UCH-1 (cell line): ENCODE measurements around a stretch of chr10.

DNA sequence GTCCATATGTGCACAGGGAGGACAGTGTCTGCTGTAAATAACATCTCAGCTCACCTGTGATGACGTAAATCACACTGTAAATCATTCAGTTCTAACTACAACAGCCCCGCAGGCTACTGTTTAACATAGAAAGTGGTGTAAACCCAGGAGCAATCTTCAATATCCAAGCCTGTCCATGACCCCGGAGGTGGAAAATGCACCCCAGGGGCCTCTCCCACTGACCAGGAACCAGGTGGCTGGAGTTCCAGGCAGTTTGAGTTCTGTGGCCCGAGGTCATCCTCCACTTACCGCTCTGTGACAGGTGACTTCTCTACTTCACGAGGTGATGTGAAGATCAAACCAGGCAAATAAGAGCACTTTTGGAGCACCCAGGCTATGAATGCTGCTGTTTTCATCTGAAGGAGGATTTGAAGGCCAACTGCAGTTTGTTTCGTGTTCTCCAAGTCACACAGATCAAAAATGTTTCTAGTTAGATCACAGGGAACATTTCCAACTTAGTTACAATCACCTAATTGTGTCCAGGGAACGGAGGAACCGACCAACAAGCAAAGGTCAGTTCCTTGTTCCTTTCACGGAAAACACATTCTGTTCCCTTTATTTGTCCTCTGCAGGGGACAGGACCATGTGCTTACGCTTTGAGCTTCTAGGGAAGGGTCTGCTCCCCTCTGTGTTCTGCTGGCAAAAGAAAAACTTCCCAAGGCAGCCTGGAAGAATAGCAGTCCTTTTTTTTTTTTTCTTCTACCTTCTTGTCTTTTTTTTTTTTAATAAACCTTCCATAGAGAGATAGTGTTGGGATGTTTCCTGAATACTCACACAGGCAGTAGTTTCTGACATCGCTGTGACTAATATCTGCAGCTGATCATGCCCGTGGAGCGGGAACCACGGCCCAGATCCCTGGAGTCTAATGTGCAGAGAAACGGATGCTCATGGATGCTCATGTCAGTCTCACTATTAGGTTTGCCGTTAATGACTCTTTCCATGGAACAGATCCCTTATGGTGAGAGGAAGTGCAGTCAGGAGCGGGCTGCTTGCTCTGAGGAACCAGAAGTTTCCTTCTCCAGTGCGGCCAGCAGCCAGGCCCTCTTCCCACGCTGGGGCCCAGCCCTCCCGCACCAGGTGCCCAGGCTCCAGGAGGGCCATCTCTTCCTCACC lies 132.1 kb downstream of the WDR37 start:
- RRBS, result no CpG with 5 or more reads among the region's 21 CpGs

GRCh38 chr10:1420427-1421403 lies 316.6 kb downstream of the ADARB2 start:
- RRBS, result 4% methylated on average over 2 of the region's 28 CpGs

GRCh38 chr10:2986289-2986788 lies 81.0 kb upstream of the PFKP start:
- RRBS, result no CpG with 5 or more reads among the region's 13 CpGs

GRCh38 chr10:3036068-3036518 lies 31.3 kb upstream of the PFKP start:
- RRBS, result no CpG with 5 or more reads among the region's 5 CpGs

DNA sequence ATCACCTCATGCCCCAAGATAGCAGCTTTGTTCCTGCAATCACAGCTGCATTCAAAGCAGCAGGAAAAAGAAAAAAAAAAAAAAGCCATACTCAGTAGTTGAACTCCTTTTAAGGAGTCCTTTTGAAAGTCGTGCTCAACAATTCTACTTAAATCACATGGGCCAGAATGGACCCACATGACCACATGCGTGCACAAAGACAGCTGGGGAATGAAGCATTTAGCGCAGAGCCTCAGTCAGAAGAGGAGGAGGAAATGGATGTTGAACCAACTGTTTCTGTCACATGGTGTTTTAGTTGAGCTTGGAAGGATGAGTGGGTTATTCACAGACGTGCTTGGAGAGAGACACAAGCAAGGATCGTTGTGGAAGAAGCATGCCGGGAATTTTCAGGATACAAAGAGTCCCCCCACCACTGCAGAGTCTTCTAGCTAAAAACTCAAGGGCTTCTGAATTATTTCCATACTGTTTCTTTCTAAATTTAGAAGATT lies 13.0 kb upstream of the PFKP start:
- RRBS, result no CpG with 5 or more reads among the region's 6 CpGs

DNA sequence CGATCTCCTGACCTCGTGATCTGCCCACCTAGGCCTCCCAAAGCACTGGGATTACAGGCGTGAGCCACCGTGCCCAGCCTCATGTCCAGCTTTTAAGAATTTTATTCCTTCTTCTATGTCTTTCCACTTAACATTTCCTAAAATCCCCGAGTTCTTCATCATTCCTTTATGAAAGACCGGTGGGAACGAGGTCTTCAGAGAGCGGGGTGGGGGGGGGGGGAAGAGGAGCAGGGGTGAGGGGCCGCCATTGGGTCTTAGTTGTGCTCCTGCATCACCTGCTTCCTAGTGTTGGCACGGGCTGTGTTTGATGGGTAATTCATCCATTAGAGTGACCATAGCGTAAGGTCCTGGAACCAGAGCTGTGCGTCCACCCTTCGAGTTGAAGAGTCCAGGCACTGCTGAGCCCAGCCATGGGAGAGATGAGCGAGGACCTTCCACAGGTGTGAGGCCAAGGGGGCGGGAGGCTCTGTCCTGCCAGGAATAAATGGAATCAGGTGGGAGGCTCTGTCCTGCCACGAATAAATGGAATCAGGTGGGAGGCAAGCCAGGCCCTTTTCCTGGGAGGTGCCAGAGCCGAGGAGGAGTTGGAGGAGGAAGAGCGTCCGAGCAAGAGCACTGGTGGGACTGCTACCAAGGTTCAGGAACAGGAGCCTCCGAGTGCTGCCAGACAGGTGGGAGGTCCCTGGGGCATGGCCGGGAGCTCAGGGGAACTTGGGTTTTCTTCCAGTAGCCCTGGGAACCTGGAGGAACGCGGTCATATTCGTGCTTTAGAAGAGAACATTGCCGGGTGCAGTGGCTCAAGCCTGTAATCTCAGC lies 12.3 kb downstream of the PFKP start:
- RRBS, result 96% methylated on average over 4 of the region's 25 CpGs

- RRBS, result no CpG with 5 or more reads among the region's 3 CpGs
Observed at GRCh38 chr10:3248495-3248965, 75.9 kb upstream of the PITRM1 start.

GRCh38 chr10:3567397-3567750 lies 217.6 kb downstream of the KLF6 start:
- RRBS, result no CpG with 5 or more reads among the region's 5 CpGs

DNA sequence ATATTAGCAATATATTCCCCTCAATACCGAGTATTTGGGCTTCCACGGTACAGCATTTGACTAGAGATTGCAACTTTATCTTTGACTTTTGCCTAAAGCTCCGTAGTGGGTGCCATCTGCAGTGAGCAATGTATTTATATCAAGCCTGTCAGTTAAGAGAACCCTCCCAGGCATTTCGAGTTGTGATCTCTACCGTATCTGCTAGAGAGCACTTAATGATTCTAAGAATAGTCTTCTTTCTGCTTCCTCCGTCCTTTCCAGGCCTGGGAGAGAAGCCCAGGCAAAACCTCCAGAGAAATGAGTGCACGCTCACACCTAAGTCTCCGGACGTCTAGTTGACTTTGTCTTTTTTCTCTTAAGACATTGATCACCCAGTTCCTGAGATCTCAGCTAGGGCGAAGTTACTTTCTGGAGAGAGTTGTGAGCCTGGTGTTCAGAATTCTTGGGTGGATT lies 210.5 kb downstream of the KLF6 start:
- RRBS, result no CpG with 5 or more reads among the region's 10 CpGs

- RRBS, result no CpG with 5 or more reads among the region's 10 CpGs
Observed at GRCh38 chr10:3757172-3757857, 27.7 kb downstream of the KLF6 start.

GRCh38 chr10:3823530-3824067 lies 38.6 kb upstream of the KLF6 start:
- RRBS, result no CpG with 5 or more reads among the region's 2 CpGs

GRCh38 chr10:3849346-3849571 lies 64.2 kb upstream of the KLF6 start:
- RRBS, result no CpG with 5 or more reads among the region's 3 CpGs

GRCh38 chr10:3852996-3853416 lies 68.0 kb upstream of the KLF6 start:
- RRBS, result no CpG with 5 or more reads among the region's 11 CpGs

GRCh38 chr10:3879145-3879788 lies 94.3 kb upstream of the KLF6 start:
- RRBS, result 75% methylated on average over 5 of the region's 9 CpGs

DNA sequence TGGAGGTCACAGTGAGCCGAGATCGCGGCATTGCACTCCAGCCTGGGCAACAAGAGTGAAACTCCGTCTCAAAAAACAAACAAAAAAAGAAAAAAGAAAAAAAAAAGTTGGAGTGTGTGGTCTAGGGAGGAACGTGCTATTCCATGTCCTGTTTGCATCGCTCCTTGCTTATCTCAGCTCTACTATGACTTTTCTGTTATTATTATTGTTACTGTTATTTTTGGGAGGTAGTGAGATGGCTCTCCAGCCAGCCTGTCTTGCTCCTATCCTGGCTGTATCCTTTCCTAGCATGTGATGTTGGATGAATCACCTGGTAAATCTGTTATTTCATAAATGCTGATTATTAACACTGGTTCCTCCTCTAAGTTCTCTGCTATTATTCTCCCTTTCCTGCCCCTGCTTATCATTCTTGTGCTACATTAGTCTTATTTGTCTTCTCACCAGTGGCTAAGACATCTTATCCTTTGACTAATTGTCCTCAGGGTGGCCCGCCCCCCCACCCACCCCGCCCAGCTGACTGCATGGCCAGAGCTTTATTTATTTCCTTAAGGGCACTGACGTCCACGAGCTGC lies 109.9 kb upstream of the KLF6 start:
- RRBS, result no CpG with 5 or more reads among the region's 10 CpGs

GRCh38 chr10:3907438-3907994 lies 122.5 kb upstream of the KLF6 start:
- RRBS, result no CpG with 5 or more reads among the region's 6 CpGs

DNA sequence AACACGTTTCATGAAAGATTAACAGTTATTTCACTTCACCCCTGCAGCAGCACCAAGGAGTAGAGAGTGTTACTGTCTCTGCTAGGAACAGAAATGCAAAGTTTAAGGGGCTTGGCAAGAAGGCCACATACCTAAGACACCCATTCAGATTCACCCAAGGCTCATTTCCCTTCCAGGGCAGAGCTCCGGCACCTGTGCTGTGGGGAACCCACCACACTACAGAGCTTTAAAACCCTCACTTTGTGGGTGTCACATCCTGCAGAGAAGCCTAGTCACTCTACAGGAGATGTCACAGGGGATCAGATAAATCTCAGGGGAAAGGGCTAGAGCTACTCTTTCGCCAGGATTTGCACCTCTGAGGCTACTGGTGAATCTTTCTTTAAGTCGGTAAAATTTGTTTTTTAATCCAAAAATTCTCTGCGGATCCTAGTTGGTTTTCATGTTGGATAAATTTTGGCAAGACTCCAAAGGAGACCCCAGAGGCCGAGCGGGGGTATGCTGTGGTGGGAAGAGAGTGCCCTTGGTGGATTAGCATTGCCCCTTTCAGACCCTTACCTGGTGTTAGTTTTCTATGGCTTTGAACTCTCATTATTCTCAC lies 176.2 kb upstream of the KLF6 start:
- RRBS, result no CpG with 5 or more reads among the region's 7 CpGs

GRCh38 chr10:4242322-4243085 lies 457.5 kb upstream of the KLF6 start:
- RRBS, result no CpG with 5 or more reads among the region's 4 CpGs

DNA sequence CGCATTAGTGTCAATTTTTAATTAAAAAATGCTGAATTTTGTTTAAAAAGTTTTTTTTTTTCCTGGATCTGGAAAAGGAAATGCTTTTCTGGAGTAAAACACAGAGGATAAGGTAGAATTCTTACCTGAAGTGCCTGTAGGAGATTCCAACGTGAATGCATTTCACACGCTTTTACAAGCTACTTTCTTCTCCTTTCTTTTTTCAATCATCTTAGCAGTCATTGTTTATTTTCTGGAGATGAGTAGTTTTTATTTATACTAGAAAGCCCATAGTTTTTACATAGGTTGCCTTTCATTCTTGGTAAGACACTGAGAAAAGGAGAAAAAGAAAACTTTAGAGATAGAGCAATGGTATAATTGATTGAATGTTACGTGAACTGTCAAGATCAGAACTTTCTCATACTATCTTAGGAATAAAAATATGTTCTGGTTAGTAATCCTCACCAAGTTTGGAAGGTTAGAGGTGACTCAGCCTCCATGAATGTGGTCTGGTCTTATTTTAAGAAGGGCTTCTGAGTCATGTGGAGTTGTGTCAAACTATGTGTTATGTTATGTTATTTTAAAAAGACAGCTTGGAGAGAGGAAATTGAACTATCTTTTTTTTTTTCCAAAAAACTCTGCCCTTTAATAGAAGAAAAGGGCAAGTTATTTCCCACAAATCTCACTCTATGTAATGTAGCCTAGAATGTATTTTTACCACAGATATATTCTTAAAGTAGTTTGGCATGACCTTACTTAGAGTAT lies 458.5 kb upstream of the KLF6 start:
- RRBS, result no CpG with 5 or more reads among the region's 4 CpGs

- RRBS, result no CpG with 5 or more reads among the region's 9 CpGs
Observed at GRCh38 chr10:4246719-4247531, 461.9 kb upstream of the KLF6 start.